GM12891 (cell line): ENCODE data around the gene MLPH.

DNA sequence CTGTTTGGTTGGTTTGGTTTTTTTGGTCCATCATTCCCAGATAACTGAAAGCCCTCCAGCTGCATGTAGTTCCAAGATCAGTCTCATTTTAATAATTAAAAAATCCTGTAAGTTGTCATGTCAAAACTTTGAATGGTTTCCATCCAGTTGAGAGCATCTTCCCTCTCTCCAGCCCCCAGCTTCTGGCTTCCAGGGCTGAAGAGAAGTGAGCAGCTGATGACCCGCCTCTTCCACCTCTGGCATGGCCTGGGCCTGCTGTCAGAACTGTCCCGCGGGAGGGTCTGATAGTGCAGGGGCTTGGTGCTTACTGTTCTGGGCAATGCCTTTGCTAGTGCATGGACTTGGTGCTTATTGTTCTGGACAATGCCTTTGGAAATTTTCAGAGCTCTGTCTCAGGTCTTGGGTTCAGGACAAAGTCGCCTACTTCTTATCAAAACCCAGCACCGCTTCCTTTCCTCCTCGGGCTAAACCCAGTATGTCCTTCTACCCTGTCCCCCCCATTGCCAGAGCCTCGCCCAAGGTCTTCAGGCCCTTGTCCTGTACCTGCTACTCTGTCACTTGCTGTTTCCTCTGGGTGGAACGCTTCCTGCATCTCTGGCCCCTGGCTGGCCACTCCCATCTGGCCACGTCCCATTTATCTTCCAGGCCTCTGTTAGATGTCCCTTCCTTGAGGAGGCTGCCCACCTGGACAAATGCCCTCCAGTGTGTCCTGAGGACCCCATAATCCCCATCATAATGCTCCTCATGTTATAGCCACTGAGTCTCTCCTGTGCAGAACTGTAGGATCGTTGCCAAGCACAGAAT is 149.6 kb downstream of the ACKR3 start:
- RRBS = no CpG with 5 or more reads among the region's 10 CpGs

DNA sequence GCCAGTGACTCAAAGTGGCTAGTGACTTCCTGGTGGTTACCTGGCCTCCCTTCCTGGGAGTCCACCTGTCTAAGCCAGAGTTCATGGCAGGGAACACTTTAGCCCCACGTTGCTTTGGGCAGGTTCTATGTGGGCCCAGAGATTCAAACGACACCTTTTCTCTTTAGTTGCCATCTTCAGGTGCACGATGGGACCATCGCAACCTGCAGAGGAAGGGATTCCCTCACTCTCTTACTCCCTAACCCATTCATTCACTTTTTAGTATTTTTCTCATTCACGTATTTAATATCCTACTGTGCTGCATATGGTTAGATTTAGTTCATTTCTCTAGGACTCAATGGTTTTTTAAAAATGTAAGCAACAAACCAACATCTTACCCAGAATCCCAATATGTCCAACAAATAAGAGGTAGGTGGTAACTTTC is 163.1 kb downstream of the ACKR3 start:
- RRBS = no CpG with 5 or more reads among the region's 5 CpGs

DNA sequence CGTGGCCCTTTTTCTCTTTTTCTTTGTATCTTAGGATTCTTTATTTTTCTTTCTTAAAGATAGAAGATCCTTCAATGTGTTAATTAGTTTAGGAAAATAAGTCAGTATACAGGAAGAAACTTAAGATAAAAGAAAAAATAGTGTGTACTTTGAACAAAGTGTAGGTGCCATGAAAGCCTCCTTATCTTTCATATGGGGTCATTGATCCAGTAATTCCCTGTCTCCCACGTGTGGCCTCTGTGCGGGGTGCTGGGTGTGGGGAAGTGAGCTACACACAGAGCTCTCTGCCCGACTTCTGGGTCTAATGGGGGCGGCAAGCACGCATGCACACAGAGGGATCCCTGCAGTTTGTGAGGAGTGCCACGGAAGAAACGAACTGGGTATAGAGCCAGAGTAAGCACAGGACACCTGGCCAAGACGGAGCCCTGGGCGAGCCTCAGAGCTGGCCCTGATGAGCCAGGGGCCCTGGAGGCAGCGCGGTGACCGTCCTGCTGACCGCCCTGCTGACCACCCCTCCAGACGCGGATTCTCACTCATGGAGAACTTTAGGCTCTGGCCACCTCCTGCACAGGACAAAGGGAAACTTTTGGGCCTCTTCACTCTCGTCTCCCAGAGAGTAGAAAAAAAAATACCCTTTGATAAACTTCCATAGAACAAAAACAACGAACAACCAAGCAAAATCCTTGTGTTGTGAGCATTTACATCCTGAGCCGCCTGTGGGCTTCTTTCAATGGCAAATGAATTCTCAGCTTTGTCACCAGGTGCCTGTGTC is 253.6 kb downstream of the ACKR3 start:
- RRBS = no CpG with 5 or more reads among the region's 19 CpGs

GRCh38 chr2:236988445-236989396 is 97.0 kb upstream of the COPS8 start:
- RRBS = no CpG with 5 or more reads among the region's 16 CpGs

DNA sequence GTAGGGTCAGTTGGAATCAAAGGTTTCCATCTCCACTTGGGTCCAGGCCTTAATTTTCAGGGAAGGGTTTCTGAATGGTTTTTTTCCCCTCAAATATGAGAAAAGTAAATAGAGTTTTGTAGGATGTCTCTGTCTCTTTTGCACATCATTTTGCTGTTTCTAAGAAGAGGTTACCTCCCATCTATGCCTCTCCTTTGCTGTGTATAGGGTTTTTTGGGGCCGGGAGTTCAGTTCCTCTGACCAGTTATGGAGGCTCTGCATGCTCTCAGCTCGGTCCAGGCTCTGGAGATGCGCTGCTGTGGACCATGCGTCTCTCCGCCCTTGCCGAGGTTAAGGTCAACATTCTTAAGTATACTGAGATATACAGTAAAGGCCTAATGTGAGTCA is 98.3 kb downstream of the COPS8 start:
- RRBS = no CpG with 5 or more reads among the region's 6 CpGs

DNA sequence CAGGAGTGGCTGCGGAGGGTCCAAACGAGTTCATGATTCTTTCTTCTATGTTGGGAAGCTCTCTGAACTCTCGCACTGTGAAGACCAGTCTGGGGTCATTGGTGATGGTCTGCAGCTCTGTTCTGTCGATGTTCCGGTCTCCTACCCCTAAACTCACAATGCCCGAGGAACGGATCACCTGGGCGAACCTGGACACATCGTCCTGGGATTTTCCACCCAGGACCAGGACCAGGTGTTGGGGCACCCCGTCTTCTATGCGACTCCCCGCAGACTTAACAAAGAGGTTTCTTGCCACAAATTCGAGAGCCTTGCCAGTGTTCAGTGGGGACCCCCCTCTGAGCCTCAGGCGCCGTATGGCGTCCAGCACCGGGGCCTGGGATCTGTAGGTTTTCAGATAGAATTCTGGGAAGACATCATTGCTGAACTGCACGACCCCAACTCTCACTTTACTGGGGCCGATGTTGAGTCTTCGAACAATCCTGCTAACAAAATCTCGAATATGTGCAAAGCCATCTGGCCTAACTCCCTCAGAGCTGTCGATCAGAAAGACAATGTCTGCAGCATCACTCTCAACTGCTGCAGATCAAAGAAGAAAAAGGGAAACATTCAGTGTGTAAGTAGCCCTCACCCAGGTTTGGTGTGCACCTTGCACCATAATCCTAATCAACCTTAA is 45.2 kb downstream of the COL6A3 start:
- RRBS = no CpG with 5 or more reads among the region's 22 CpGs

- RRBS = no CpG with 5 or more reads among the region's 17 CpGs
Observed at GRCh38 chr2:237410642-237411703, 3.0 kb downstream of the COL6A3 start.

DNA sequence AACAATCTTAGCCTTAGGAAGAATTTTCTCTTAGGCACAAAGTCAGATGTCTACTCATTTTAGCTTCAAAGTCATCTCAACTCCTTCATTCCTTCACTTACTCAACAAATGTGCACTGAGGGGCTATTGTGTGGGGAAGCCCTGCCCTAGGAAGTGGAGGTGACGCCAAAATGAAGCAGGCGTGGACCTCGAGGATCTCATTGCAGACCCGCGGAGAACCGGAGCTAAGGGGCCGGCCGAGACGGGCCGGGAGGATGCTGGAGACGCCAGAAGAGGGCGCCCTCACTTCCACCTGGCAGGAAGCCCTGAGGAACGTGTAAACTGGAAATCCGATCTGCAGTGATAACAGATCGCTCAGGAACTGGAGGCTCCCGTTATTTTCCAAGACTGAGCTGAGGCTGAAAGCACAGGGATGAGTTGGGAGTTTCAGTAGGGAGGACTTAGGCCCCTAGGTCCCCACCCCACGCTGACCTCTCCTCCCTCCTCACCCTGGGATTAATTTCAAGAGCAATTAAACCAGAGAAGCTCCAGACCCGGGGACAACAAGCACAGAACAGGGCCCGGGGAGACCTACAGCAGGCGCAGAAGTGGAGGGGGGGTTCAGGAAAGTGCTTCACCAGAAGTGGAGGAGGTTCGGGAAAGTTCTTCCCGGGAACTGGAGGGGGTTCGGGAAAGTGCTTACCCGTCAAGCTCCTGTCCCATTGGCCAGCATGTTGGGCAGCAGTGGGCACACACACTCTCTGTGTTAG is 7.7 kb upstream of the COL6A3 start:
- RRBS = 54% methylated on average over 4 of the region's 24 CpGs

GRCh38 chr2:237473462-237473901 is 13.6 kb upstream of the MLPH start:
- RRBS = 85% methylated on average over 3 of the region's 11 CpGs

GRCh38 chr2:237487007-237488245 is at the start of gene MLPH:
Gene MLPH, plus strand, starts transcription at chr2:237487251.
- RRBS = 12% methylated on average over 28 of the region's 69 CpGs

- RRBS = no CpG with 5 or more reads among the region's 18 CpGs
Observed at GRCh38 chr2:237497638-237498308, 10.7 kb downstream of the MLPH start.

DNA sequence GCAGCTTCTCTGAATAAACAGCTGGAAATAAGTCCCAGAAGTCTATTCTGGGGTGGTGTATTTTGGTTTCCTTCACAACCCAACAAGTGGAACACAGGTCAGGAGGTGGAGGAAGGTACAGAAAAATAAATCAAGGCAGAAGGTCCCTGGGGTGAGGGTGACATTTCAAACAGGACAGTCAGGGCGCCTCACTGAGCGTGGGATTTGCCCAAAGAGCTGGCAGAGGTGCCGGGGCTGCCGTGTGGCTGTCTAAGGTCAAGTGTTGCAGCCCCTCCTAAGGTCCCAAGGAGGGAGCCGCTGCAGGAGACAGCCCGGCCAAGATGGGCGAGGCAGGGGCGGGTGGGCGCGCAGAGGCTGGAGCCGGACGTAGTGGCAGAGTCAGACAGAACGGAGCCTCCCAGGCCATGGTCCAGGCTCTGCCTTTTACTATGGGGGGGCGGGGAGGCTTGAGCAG is 27.6 kb upstream of the PRLH start:
- RRBS = 86% methylated on average over 8 of the region's 14 CpGs

GRCh38 chr2:237652392-237652763 is 25.0 kb downstream of the LRRFIP1 start:
- RRBS = no CpG with 5 or more reads among the region's 2 CpGs

- RRBS = no CpG with 5 or more reads among the region's 17 CpGs
Observed at GRCh38 chr2:237662541-237663190, 35.3 kb downstream of the LRRFIP1 start.

- RRBS = no CpG with 5 or more reads among the region's 3 CpGs
Observed at GRCh38 chr2:237698129-237698494, 70.7 kb downstream of the LRRFIP1 start.

DNA sequence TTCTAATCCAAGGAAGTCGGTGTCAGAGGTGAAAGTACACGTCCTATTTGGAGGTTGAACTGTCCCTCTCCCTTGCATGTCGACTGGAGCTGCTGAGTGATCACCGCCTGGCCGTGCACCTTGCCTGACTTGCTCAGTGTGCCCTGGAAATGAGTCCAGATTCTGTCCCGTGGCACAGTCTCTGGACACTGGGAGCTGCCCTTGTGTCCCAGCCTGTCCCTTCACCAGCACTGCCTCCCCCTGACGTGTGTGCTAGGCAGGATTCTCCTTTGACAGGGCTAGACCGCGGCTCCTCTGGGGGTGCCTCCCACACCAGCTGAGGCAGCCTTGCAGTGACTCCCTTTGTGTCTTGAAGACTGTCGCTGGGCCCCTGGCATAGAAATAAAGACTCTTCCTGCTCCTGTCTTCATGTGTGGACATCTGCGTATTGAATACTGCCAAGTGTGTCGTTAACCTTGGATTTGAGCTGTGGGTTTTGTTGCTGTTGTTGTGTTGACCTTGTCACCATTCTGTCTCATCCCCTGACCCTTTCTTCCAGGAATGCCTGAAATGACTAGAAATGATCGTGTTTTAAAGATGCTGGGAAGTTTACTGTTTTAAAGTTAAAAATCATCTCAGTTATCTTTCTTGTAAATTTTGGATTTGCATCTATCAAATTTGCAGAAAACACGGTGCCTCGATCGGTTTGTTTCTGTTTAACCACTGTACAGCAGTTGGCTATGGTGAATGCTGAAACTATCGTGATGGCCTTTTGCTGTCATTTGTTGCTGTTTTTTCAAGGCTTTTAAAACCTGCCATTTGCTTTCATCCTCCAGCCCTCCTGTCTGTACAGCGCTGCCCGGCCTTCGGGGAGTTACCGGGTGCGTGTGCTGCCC is 65.4 kb upstream of the RBM44 start:
- RRBS = 93% methylated on average over 2 of the region's 22 CpGs

DNA sequence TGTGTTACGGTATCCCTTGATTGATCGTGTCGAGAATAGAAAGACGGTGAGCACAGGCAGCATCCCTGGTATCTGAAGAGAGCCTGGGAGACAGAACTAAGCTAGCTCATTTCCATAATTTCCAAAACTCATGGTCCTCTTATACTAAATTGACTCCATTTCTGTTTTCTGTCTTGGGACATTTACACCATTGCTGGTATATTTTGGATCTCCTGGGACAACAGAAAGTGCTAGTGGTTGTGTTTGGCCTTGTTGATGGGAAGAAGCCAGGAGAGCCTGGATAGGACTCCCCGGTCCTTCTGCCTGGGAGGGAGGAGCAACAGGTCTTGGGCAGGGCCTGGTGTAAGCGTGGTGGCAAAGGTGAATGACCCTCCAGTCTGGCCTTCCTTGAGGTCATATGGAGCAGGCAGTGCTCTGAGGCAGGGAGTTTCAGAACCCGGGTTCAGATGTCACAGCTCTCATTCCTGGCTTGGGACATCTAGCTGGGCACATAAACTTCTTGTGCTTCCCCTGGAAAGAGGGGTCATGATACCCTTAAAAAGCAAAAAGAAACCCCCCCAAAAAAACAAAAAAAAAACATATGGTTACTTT is 56.0 kb upstream of the RBM44 start:
- RRBS = no CpG with 5 or more reads among the region's 7 CpGs

GRCh38 chr2:237862610-237863050 is 3.2 kb downstream of the RAMP1 start:
- RRBS = no CpG with 5 or more reads among the region's 8 CpGs

GRCh38 chr2:237865893-237866360 is 6.5 kb downstream of the RAMP1 start:
- RRBS = no CpG with 5 or more reads among the region's 8 CpGs